Pulmonary artery (tissue), 1 donor: Measurements from ENCODE around the genes ADGRG6 and ADAT2.

DNA sequence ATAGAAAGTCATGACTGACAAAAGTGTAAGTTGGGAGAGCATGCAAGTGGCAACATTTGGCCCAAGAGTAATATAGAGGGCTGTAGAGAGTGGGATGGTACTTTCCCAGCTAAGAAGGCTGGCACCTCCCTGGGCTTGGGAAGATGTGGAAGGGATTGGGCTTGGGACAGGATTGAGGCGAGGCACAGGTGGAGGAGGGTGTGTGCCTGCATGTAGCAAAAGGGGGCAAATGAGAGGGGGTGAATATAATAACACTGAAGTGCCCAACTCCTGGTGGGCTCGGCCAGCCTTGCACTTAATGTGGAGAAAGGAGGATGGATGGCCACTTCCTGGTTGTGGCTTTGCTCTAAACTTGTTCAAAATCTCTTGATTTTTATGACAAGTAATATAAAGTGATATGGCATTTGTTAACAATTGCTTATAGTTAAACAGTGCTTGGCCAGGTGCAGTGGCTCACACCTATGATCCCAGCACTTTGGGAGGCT, 22.8 kb downstream of the HECA start:
- PRO-cap: no peak

DNA sequence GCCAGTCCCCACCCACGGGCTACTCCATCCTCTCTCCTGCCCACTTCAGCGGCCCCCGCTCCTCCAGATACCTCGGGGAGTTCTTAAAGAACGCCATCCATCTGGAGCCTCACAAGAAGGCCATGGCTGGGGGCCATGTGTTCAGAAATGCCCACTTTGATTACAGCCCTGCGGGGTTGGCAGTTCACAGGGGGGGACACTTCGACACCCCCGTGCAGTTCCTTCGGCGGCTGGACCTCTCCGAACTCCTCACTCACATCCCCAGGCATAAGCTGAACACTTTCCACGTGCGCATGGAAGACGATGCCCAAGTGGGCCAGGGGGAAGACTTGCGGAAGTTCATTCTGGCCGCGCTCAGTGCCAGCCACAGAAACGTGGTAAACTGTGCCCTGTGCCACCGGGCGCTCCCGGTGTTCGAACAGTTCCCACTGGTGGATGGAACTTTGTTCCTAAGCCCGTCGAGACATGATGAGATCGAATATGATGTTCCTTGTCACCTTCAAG, 32.0 kb downstream of the HECA start:
- PRO-cap: no peak

GRCh38 chr6:139338715-139339347, 35.6 kb downstream of the CITED2 start:
- PRO-cap: no peak

- PRO-cap: no peak
Measured at GRCh38 chr6:139349299-139349859, 25.1 kb downstream of the CITED2 start.

DNA sequence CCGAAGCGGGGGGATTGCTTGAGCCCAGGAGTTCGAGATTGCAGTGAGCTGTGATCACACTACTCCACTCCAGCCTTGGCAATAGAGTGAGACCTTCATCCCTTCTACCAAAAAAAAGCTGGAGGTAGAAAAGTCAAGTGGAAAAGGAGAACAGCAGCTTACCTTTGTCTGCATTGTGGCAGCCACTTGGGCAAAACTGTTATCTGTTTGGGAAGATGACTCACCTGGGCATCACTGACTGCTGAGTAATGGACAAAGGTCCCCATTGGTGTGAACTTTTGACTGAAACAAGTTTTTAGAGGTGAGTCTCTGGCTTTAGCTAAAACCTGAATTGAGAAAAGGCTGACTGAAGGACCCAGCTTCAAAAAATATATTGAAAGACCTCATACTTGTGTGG, 4.3 kb upstream of the CITED2 start:
- PRO-cap: no peak

GRCh38 chr6:141421385-141421860, 711.3 kb upstream of the GJE1 start:
- PRO-cap: no peak

GRCh38 chr6:141482857-141483083, 650.0 kb upstream of the GJE1 start:
- PRO-cap: no peak

DNA sequence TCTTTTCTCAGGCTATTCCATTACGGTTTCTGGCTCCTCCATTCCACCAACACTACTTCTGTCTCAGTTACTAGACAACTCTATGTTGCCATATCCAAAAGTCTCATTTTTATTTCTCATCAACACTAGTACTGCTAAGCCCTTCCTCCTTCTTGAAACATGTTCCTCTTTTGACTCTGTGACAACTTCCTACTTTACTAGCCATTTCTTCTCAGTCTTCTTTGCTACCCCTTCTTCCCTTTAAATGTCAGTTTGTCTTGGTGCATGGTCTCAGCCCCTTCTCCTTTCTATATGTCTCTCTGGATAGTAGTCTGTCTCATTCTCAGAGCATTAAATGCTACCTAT, 7.1 kb upstream of the ADGRG6 start:
- PRO-cap: no peak

- PRO-cap: bidirectional peak, plus-strand start at chr6:142302071, minus-strand start at chr6:142302017
Measured at GRCh38 chr6:142301602-142302380, at the start of gene ADGRG6. Gene ADGRG6 (plus strand): TSS chr6:142302007.

DNA sequence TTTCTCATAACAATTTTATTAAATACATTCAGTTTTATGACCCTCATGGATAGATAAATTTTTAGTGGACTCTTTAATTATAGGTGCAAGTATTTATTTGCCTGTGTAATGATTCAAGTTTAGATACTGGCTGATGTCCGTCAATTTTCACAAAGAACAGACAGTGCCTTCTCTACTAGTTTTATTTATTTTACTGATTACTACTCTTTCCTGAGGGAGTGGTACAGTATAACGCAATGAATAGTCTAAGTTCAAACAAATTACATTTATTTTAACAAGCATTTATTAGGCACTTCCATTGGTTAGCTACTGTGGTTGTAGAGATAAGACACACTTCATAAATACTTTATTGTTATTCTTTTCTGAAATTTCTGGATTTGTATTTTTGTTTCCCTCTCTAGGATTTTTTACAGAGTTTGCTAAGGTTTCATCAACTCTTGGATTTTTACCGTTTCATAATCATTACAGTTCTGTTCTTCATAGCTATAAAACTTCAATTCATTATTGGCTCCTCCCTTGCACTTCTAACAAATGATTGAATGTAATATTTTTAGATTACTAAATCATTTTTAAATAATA, 74.4 kb downstream of the ADGRG6 start:
- PRO-cap: no peak

- PRO-cap: no peak
Measured at GRCh38 chr6:142377077-142377716, 75.4 kb downstream of the ADGRG6 start.

GRCh38 chr6:142926136-142927326, 18.4 kb downstream of the HIVEP2 start:
- PRO-cap: bidirectional peak, plus-strand start at chr6:142926998, minus-strand start at chr6:142926782; unidirectional peak, minus-strand start at chr6:142927187

DNA sequence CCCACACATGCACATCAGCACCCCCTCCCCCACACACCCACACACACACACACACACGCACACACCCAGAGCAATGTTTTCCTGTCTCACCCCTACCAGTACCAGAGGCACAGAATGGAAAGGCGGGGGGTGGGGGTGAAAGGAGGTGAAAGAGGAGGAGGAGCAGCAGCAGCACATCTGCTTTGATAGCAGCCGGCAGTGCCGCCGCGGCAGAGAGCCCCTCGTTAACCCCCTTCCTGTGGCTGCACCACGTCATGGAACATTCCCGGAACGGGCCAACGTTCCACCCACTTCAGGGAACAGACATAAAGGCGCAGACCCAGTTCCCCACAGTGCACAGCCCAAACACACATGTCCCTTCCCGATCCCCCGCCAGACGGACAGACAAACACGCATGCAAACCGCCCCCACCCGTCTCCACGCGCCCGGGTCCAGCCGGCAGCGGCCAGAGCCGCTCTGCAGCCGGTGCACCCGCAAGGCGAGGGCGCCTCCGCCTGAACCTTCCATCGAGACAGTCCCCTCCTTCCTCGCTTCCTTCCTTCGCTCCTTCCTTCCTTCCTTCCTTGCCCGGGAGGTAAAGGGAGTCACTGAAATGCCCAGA, 486 bp downstream of the HIVEP2 start:
- PRO-cap: unidirectional peak, plus-strand start at position 139 of the sequence; bidirectional peak, plus-strand start at position 322 of the sequence, minus-strand start at position 200 of the sequence

- PRO-cap: unidirectional peak, plus-strand start at chr6:143059901
Measured at GRCh38 chr6:143059609-143060101, 1.0 kb upstream of the AIG1 start.

- PRO-cap: no peak
Measured at GRCh38 chr6:143061296-143061799, 659 bp downstream of the AIG1 start.

GRCh38 chr6:143181525-143181936, 120.8 kb downstream of the AIG1 start:
- PRO-cap: no peak

- PRO-cap: no peak
Measured at GRCh38 chr6:143204142-143204760, 143.6 kb downstream of the AIG1 start.

GRCh38 chr6:143449521-143450003, 933 bp downstream of the ADAT2 start:
- PRO-cap: no peak

DNA sequence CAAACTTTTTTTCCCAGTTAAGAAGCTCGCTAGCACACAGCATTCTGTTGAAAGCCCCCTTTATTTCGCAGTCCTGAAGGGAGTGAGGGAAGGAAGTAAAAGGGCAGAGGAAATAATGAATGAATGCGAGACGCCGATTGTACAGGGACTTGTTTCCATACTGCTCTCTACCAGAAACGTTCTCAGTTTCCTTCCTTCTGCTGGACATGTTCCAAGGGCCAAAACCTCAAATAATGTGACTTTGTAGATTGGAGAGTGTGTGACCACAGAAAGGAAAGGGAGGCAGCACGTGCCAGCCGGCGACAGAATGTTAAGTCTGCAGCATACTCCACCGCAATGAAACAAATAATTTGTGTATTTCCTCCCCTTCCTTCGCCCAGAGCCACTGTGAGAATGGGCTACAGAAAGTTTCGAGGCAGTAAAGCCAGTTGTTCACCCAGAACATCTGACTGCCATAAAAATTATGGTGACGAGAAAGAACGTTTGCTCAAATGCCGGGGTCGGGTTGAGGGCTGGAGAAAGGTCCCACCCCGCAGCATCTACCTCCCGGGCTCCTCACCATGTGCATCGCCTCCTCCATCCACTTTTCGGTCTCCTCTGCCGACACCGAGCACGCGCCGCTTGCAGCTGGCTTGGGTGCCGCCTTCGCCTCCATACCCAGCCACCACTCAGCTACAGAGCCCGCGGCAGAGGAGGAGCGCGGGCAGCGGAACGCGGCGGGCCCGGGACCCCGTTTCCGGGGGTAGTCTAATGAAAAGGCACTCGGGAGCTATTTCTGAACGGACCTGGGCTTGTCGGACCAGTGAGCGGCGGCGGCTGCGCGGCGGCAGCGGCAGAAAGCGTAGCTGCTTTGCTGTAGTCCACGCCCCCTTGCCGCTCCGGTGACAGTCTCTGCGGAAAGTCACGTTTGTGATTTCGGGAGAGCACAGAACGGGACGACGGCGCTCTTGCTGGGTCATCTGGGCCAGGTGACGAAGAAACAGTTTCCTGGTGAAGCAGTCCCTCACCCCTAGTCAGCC, at the start of gene ADAT2:
TSS of gene ADAT2 (minus strand) at position 692 of the 1,019 bp plus-strand sequence.
- PRO-cap: bidirectional peak, plus-strand start at position 802 of the sequence, minus-strand start at position 666 of the sequence

DNA sequence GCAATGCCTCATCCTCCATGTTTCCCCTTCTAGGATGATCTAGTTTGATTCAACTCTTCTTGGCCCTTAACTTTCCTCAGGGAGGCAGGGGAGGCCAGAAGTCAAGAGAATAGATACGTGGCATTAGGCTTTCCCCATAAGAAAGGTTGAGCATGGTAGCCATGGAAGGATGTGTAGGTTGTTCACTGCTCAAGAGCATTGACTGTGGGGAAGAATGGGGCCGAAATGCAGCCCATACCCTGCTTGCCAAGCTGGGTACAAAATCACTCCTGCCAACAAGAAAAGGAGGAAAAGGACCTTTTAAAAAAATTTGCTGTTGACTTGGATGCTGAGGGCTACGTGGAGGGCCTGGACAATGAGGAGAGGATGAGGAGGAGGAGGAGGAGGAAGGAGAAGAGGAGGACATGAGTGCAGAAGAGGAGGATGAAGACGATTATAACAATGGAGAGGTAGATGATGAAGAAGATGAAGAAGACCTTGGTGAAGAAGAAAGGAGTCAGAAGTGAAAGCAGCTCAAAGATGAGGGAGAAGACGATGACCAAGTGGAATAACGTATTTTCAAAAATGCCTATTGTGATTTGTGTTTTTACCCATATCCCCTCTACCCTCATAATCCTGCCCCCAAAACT, 66.9 kb upstream of the FUCA2 start:
- PRO-cap: no peak